ENCODE measurements around a stretch of chr9.

DNA sequence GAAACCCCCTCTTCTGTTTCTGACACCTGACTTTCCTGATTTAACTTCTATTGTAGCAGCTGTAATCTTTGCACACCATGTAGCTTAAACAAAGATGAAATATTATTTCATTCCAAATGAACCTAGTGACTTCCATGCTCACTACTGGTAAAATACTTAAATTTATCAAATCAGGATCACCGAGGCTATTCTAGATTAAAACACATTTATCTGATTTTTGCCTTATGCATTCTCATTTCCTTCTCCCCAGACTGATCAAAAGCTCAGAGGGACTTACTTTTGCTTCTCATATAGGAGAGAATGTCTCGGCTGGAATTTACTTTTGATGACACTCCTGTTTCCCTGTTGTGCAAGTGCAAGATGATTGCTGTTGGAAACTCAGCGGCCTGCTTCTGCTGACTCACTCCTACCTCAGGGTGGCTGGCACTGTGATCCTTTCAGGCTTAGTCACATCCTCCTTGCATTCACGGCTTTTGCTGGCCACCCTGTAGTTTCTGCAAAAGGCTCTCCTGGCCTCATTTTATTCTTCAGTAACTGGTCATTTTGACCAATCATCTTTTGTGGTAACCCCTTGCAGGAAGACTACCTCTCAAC lies 109.4 kb upstream of the IFNE start:
- PRO-cap, result no peak

GRCh38 chr9:21836652-21836895 lies 34.1 kb downstream of the MTAP start:
- PRO-cap, result no peak

DNA sequence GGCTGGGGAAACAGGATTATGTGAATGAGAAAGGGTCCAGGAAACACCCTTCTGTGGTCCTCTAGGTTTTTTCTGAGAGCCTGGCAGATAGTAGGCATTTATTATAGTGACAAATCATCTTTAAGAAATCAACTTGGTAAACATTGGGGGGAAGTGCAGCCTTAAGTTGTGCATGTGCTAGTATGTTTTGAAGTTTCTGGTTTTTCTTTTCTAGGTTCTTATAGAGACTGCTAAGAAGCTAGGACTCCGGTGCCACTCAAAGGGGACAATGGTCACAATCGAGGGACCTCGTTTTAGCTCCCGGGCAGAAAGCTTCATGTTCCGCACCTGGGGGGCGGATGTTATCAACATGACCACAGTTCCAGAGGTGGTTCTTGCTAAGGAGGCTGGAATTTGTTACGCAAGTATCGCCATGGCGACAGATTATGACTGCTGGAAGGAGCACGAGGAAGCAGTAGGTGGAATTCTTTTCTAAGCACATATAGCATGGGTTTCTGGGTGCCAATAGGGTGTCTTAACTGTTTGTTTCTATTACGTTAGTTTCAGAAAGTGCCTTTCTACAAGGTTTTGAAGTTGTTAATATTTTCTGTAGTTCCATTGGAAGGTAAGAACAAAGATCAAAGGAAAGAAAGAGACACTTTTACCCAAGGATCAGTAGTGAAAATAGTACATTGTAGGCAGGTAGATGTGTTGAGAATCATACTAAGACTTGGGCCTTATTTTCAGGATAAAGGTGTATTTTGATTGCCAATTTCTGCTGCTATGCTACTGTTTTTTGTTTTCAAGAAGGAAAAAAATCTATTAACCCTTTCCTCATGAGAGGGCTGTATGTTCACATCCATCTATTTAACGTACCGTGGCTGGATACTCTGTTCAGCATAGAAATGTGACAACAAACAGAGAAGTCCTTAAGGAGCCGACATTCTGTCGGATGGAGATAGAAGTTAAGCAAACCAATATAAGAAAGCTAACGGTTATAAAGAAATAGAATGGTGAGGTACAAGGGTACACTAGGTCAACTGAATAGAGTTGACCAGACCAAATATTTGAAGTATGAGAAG lies 52.3 kb downstream of the MTAP start:
- PRO-cap, result no peak

DNA sequence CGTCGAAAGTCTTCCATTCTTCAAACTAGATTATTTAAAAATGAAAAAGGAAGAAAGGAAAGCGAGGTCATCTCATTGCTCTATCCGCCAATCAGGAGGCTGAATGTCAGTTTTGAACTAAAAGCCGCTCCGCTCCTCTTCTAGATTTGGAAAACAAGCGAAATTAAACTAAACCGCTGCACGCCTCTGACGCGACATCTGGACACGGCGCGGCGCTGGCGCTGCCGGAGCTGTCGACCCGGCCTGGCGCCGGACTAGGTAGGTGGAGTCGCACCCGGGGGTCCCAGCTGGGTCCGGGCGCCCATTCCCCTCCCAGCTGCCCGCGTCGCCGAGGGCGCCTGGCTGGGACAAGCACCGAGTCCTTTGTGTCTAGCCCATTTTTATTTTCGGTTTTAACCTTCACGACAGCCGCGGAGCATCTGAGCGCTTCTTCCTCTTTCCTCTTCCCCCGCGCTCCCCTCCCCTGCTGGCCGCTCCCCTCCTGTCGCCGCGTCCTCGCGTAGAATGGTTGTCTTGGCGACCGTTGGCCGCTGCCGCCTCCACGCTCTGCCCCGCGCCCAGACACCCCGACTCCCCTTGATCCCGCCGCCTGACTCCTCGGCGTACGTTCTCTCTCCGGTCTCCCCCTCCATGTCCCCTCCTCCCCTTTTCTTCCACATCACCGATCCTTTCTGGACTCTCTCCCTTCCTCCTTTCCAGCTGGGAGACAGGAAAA lies 14.0 kb downstream of the CDKN2B start:
- PRO-cap, result bidirectional peak, plus-strand start outside the sequence, minus-strand start at position 446 of the sequence

- PRO-cap, result no peak
Measured at GRCh38 chr9:23434747-23435194, 391.3 kb downstream of the ELAVL2 start.

DNA sequence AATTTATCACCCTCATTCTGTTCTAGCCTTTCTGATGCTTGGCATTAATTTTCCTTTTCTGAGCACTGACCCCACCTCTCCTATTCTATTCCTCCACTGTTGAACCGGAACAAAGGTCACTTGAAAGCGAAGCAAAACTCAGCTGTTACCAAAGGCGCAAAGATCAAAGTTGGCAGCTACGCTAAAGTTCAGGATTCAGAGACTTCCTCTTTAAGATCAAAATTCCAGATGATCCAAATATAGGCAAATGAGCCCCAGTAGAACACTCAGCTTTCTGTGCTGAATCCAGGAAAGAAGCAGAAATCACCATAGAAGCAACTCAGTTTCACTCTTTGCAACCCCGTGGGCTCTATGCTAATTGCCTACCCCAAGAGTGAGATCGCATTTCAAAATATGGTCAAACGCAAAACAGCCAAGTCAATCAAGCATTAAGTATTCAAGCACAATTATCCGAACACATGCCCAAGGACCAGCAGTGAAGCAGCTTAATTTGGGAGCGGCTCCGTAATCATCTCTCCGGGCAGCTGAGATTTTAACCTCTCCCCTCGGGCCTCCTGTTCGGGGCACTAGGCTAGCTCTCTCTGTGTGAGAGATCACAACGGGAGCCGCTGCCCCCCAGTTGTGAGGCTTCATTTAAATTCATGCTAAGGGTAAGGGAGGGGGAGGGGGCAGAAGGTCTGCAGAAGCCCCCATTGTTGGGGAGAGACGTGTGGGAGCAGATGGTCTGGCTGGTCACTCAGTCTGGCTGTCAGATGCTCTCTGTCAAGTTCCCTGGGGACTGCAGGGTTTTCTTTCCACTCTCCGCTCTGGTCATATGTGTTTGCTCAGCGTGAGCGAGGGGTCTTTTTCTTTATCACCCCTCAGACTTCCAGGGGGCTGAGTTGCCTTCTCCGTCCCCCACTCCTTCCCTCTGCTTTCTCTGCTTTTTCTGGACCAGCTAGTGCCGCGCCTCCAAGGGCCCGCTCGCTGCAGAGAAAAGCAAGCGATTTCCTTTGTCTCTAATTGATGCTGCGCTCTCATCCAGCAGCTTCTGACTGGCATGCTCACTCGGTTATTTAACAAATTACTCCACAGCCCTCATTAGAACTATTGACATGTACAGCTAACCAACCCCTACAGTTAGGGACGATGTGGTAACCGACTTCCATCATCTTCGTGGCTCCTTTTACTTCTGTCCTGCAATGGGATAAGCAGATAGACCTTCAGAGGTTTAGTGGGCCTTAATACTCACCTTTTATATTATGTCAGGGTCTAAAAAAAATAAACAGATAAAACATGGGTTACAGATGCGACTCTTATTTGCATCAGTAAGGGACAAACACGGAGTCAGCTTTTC lies 288.3 kb downstream of the ELAVL2 start:
- PRO-cap, result bidirectional peak, plus-strand start at position 692 of the sequence, minus-strand start at position 551 of the sequence

DNA sequence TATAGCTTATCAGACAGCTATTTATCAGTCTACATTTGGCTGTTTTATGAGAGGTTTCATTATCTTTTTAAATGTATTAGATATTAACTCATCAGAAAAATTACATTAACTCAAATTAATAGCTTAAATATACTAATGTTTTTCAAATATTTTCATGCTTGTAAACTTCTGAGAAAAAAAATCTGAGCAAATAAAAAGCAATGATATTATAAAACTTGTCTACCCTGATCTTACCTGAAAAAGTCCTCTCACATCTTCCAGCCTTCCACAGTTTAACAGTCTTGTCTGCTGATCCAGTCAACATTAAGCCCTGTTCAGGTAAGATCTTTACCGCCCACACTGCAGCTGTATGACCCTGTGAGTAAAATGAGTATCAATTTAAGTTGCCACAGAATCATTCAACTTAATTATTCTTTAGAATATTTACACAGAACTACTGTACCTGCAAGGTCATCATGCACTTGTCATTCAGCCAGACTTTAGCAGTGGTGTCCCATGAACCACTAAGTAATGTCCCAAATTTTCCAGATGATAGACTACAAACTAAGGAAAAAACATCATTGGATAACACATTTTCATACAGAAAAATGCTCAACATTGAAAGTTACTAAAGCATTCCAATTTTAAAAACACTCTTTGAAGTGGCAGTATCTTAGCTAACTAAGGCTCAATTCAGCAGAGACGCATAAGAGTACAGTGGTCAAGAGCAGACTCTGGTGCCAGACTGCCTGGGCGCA lies 19.0 kb downstream of the PLAA start:
- PRO-cap, result no peak

GRCh38 chr9:27475158-27475506 lies 49.0 kb upstream of the IFNK start:
- PRO-cap, result no peak

DNA sequence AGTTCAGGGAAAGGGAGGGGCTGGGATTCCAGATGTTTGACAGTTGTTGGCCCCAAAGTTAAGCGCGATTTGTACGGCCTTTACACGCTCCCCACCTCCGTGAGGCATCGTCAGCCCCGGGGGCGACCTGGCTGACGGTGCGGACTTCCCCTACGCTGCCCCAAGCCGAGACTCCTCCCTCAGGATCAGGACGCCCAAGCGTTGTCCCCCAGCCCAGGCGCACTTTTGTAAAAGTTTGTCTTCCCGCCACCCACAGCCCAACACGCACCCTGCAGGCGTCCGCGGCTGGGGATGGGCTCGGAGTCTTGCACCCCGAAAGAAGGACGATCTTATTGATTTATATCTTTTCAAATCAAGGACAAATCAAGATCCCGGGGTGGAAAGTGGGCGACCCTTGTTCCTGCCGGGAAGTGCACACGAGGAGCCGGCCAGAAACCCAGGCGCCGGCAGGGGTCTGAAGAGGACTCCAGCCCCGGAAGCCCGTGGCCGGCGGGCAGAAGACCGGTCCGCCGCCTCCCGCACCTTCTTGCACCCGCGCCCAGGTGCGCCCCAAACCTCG lies 619 bp downstream of the MOB3B start:
- PRO-cap, result bidirectional peak, plus-strand start at position 238 of the sequence, minus-strand start at position 129 of the sequence

- PRO-cap, result no peak
Measured at GRCh38 chr9:27600172-27600887, 27.0 kb upstream of the C9orf72 start.

- PRO-cap, result no peak
Measured at GRCh38 chr9:28916316-28916707, 297.1 kb downstream of the LINGO2 start.

DNA sequence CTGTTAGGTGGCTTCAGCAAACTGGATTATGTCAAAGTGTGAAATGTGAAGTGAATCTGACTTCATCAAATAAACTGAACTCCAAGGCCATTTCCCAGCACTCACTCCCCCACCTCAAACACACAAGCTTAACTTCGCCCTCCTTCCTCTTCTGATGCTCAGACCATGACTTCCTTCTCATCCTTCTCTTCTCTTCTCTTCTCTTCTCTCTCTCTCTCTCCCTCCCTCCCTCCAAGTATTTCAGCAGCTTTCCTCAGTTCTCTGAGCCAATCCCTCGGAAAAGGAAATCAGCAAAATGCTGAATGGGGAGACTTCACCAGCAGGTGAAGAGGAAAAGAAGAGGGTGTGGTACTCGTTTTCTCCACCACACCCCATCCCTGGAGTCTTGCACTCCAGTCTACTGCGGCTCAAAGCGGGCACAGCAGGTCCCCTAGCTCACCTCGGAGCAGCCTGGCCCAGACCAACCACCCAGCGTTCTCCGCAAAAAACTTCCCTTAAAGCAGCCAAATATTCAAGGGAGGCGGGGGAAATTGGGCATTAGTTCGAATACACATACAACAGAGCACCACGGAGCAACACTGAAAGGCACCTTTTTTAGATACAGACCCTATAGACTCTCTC lies 1.9 kb downstream of the LINGO2 start:
- PRO-cap, result unidirectional peak, plus-strand start at position 395 of the sequence

DNA sequence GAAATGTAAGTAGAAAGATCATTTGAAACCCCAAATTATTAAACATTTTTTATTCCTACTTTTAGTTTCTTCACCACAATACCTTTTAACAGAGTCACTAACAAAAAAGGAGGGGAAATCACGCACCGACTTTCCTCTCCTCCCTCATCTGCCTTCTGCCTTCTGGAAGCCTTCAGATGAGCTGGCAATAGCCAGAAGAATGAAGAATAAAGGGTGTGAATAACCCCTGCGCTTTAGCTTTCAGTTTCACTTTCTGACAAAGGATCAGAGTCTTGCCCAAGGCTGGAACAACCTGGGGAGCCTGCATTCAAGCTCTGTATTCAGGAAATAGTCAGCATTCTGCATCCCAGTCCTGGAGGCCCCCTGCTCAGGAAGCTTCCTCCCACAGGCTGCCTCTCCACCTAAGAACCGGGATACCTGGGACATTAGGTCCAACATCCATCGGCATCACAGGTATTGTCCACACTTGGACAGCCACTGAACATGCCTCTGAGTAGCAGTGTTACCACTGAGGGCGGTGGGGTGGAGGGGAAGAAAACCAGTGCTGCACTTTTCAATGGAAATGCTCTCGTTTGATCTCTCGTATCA lies 39.9 kb upstream of the ACO1 start:
- PRO-cap, result bidirectional peak, plus-strand start at position 334 of the sequence, minus-strand start at position 183 of the sequence

GRCh38 chr9:32384780-32385158 lies 326 bp downstream of the ACO1 start:
- PRO-cap, result no peak

GRCh38 chr9:33044041-33044682 lies 19.1 kb downstream of the DNAJA1 start:
- PRO-cap, result bidirectional peak, plus-strand start at chr9:33044582, minus-strand start at chr9:33044234

DNA sequence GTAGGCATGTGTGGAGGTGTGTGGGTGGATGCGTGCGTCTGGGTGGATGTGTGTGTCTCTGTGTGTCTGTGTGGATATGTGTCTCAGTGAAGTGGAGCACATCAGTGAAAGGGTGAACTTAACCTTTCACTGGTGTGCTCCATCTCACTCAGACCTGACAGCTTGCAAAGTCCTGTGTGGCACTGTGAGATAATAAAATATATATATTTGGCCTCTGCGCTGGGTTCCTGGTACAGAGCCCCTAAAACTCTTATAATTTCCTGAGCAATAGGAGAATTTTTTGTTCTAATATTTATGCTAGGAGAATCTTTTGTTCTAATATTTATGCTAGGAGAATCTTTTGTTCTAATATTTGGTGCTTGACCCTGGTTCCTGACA lies 32.1 kb upstream of the SMU1 start:
- PRO-cap, result no peak

DNA sequence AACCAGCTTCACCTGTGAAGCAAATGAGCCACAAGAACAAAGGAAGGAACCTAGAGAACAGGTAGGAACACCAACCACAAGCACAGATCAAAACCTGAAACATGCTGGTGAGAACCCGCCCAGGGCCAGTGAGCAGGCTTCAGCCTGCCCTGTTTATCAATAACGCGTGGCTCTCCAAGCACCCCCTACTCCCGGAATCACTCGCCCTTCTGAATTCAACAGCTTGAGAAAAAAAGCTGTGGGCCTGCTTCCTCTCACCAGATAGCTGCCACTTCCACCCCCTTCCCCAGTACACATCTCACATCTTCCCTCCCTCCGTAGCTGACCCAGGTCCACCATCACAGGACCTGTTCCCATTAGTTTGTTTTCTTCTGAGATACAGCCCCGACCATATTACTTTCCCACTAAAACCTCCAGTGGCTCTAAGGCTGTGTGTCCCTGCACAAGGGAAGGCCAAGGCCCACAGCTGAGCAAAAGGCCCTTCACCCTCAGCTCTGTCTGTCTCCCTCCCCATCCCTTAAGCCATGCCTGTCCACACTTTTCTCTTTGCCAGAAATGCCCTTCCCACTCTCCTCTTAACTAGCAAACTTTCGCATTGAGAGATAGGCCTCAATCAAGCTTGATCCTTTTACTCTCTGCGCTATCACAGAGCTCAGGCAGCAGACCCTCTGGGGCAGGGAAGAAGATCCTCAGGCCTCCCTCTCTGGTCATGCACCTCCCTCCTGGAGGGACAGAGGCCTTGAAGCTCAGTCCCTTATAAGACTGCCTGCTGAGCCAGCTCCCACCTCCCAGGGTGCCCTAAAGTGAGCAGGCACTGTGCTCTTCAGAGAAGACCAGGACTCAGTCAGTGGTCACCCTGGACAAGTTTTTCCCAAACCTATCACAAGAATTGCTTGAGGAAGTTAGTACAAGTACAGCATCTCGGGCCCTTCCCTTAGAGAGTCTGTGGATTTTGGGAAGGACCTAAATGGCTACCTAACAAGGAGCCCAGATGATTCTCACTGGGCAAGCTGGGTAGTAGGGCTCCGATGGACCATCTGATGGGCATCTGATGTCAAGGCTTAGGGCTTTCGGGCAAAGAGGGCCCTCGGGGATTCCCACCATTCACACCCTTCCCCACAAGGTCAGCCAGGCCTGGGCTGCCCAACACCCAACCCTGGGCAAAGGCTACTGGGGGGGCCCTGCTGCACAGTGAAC lies 30.0 kb downstream of the B4GALT1 start:
- PRO-cap, result no peak

GRCh38 chr9:33159981-33160354 lies 7.2 kb downstream of the B4GALT1 start:
- PRO-cap, result no peak

DNA sequence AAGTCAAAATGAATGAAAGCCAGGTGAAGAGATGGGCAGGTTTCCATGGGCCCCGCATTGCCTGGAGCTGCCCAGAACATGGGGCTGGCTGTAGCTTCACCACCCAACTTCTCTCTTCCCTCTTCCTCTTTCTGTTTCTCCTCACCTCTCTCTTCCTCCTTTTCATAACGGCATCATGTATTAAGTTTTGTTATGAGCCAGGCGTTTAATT lies 13.1 kb upstream of the SPINK4 start:
- PRO-cap, result no peak

- PRO-cap, result no peak
Measured at GRCh38 chr9:33229331-33230311, 10.3 kb upstream of the SPINK4 start.